Fallopian tube (tissue), 1 donor: ENCODE measurements around a stretch of chr2.

GRCh38 chr2:46737881-46738373, 38.8 kb downstream of the SOCS5 start:
- PRO-cap = no peak

DNA sequence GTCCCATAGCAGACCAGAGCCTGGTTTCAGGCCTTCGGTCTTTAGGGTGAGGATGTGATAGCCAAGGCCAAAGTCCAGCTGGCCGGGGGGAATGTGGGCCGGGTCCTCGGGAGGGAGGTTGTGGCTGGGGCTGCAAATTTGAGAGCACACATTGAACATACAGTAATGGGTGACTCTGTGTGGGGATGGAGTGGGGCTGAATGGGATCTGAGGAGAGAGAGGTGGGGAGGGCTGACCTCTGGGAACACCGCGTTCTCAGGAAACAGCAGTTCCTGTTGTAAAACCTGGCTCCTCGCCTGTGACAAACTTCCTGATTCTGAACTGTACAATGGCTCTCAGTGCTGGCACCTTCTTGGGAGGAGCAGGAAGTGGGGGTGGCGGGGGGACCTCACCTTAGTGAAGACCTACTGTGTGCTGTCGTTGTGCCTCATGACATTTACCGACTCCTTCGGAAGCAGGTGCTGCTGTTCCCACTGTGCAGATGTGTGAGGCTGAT, 48.8 kb downstream of the MCFD2 start:
- PRO-cap = no peak

DNA sequence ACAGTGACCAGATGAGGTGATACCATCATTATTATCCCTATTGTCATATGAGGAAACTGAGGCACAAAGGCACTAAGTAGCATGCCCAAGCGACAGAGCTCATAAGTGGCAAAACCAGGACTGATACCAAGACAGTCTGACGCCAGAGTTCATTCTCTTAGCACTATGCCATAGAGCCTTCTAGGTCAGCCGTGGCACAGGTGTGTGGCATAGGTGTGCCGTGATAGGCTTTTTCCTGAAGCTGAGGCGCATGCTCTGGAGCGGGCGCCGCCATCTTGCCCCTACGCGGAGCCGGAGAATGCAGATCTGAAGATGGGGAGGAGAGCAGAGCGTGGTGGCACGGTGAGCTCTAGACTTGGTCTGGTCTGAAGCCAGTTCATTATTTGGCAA, 16.6 kb downstream of the MCFD2 start:
- PRO-cap = no peak

- PRO-cap = no peak
Observed at GRCh38 chr2:46914707-46915616, 644 bp downstream of the MCFD2 start.

GRCh38 chr2:46956459-46957254, 15.6 kb downstream of the TTC7A start:
- PRO-cap = bidirectional peak, plus-strand start at chr2:46957204, minus-strand start at chr2:46956992

GRCh38 chr2:46988806-46989655, 48.0 kb downstream of the TTC7A start:
- PRO-cap = no peak

GRCh38 chr2:47002556-47003597, 61.9 kb downstream of the TTC7A start:
- PRO-cap = bidirectional peak, plus-strand start at chr2:47002852, minus-strand start at chr2:47002723

- PRO-cap = no peak
Observed at GRCh38 chr2:47016241-47016870, 75.3 kb downstream of the TTC7A start.

GRCh38 chr2:47021588-47022281, 80.7 kb downstream of the TTC7A start:
- PRO-cap = no peak

DNA sequence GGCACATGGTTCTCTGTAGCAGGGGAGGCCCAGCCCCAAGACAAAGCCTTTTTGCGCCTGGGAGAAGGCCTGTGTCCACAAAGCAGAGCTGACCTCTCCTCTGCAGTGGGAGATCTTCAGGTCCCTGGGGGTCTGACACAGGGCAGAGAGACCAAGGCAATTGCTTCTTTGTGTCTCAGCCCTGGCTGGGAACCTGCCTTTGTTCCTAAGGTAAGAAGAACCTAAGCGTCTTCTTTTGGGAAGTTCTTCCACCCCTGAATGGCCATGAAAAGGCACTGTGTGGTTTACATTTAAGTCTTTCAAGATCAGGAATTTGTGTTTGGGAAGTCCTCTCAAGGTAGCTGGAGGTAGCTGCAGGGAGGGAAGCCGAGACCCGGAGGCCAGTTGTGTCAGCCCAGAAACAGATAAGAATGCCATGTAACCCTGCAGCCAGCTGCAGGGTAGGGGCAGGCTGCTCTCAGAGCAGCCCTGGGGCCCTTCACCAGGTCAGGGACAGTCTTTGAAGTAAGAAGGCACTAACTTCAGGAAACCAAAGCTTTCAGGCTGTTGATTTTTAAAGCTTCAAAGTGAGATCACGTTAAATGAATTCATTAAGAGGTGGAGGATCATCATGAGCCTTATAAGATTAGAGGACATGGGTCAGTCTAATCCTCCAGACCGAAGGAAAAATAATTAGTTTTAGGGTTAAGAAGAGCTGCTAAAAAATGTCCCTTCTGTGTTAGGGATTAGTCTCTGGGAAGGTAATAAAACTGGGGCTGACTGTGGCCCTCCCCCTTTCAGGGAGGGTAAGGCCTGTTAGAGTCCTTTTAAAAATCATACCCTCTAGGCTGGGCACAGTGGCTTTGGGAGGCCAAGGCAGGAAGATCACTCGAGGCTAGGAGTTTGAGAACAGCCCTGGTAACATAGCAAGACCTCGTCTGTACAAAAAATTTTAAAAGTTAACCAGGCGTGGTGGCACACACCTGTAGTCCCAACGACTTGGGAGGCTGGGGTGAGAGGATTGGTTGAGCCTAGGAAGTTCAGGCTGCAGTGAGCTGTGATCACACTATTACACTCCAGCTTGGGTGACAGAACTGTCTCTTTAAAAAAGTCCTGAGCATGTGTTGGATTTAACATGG, 95.1 kb downstream of the TTC7A start:
- PRO-cap = no peak

DNA sequence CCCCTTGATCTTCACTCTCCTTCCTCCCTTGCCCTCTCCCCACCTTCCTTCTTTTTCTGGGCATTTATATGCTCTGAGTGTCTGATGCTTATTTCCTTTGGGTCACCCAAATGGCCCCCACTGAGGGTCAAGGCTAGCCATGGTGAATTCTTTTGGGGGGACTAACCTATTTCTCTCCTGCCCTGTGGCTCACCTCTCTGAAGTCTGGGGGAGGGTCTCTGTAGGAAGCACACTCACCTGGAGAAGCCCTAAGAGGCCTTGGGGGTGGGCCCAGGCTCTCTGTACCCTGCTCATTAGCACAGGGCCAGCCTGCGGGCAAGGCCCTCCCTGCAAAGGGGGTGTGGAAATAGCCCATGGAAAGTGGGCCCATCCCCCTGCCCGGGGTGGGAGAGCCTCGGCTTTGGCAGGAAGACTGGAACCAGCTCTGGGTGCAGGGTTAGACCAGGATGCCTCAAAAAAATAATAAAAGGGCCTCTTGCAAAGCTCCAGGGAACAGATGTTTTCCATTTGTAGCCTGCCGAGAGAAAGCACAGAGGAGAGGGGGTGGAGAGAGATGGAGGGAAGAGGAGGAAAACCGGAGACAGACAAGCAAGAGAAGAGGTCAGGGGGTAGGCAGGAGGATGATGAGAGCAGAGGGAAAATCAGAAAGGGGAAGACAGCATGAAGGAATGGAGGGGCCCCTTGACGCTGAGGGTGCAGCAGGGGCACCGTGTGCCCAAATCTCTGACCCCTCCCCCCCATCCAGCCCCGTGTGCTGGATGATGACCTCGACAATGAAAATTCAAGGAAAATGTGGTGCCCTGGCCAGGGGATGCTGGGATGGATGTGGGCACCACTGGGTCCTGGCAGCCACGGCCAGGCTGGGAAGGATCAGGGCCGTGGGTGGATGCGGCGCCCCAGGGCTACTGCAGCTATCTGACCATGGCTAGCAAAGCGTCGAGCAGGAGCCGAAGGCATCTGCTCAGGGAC, 98.6 kb downstream of the STPG4 start:
- PRO-cap = no peak

DNA sequence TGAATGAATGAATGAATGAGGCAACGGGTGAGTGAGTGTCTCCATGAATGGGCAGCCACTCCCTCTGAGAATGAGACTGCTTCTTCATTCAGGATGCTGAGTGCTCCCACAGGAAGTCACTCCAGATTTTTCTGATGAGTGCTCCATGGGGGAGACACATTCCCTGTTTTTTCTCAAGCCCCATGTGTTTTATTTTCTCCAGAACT, 93.6 kb upstream of the CALM2 start:
- PRO-cap = no peak

DNA sequence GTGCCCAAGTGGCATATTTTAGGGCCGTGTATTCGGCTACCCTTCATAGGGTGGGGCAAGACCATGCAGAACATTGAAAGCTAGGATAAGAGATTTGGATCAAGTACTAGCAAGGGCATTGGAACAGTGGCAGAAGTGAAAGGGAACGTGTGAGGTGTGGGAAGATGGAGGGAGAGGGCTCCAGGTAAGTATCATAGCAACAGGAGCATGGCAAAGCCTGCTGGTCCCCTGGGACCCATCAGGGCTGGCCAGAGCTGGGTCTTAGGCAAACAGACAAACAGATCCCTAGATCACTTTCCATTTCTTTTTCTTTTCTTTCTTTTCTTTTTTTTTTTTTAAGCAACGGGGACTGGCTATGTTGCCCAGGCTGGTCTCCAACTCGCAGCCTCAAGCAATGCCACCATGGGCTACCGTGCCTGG, 95.2 kb upstream of the CALM2 start:
- PRO-cap = no peak

GRCh38 chr2:47790897-47791291, 7.9 kb downstream of the MSH6 start:
- PRO-cap = no peak

DNA sequence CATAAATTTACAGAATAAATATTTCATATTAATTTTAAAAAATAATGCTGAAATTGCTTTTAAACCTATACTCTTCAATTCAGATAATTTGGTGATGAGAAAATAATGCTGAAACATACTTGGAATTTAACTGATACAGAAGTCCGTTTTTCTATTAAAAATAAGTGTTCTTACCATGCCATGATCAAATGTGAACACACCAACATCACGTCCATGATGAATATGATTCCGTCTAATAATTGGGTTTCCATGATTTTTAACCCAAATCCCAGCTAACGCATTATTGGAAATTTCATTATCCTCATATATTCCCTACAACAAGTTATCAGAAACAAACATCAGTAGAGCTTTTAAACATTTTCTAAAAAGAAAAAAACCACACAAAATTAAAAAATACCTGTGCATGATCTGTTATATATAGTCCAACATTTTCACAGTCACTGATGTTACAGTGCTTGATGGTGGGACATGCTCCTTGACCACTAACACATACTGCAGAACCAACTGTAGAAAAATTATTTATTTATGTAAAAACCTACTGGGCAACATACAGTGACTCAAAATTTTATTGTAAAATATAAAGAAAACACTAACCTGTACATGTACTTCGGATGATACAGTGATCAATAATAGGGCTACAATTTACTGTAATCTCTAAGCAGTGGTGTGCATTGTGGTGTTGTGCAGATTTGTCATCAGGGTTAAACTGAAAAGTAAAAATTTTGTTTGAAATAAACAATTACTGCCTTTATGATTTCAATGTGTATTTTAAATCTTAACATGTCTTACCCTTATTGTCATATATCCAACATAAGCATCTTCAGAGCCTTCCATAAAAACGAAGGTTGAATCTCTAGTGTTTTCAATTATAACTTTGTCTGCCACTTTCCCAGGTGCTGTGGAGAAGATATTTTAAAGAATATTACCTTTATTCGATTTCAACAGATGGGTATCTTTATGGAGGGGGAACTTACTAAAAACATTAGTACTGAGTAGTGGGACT, 49.5 kb downstream of the MSH6 start:
- PRO-cap = no peak

- PRO-cap = no peak
Observed at GRCh38 chr2:47838664-47839123, 55.7 kb downstream of the MSH6 start.

GRCh38 chr2:47868269-47868766, 38.0 kb downstream of the FBXO11 start:
- PRO-cap = no peak

GRCh38 chr2:47904159-47904606, 2.1 kb downstream of the FBXO11 start:
- PRO-cap = bidirectional peak, plus-strand start at chr2:47904534, minus-strand start at chr2:47904512

DNA sequence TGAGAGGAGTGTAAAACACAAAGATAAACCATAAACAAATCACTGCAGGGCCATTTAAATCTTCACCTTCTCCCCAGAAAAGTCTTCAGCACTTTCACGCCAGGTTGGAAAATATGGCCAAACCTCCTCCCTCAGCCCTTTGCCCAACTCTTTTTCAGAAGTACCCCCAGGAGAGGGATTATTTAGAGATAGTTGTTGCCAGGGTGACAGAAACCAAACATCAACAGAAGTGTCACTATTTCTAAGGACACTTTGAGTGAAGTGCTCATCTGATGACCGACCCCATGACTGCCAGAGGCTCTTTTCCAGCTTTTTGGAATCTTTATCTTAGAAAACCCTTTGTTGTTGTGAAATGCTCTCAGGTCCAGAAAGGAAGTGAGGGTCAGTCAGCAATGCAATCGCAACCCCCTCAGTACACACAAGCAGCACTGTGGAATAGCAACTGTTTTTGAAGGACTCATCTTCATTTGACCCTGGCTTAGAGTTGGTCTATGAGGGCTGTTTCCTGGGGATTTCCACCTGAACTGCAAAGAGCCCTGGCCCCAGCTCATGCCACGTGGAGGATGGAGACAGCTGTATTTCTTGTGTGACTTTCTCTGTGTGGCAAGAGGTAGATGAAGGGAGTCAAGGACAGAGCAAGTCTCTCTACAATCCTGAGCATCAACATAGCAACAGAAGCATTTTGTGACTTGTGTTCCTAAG, 24.6 kb upstream of the PPP1R21 start:
- PRO-cap = no peak

GRCh38 chr2:48420054-48420438, 20.5 kb upstream of the PPP1R21 start:
- PRO-cap = no peak